Esophagus muscularis mucosa (tissue), 4 donors: ENCODE measurements around a stretch of chr11.

DNA sequence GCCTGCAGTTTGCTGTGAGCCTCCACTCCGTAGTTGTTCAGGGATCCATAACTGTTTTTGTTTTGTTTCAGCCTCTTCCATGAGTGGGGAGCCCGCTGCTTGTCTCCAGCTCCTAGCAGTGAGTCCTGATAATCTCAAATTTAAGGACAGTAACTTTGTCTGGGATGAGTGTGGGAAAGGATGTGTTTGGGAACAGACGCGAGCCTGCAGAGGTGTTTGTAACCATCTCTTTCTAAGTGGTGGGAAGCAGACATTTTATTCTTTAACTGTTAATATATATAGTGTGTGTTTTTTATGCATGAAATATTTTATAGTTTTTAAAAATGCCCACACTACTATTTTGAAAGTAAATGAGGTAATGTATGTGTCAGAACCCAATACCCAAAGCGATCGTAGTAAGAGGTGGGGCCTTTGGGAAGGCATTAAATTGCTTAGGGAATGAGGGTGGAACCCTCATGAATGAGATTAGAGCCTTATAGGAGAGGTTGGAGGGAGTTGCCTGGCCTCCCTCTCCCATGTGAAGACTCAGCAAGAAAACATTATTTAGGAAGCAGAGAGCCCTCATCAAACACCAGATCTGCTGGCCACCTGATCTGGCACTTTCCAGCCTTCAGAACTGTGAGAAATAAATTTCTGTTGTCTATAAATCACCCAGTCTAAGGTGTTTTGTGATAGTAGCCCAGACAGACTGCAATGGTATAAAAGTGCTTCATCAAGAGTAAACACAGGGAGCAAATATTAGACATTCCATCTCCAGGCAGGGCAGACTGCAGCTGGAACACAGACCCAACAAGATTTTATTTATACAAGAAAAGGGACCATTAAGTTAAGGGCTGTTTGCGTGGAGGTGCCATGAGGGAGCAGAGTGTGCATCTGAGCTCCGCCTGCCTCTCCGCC, 11.1 kb downstream of the KLHL35 start:
- PRO-cap: no peak
- RAMPAGE, long total RNA, 4 experiments: no peak in any of the 4 experiments

DNA sequence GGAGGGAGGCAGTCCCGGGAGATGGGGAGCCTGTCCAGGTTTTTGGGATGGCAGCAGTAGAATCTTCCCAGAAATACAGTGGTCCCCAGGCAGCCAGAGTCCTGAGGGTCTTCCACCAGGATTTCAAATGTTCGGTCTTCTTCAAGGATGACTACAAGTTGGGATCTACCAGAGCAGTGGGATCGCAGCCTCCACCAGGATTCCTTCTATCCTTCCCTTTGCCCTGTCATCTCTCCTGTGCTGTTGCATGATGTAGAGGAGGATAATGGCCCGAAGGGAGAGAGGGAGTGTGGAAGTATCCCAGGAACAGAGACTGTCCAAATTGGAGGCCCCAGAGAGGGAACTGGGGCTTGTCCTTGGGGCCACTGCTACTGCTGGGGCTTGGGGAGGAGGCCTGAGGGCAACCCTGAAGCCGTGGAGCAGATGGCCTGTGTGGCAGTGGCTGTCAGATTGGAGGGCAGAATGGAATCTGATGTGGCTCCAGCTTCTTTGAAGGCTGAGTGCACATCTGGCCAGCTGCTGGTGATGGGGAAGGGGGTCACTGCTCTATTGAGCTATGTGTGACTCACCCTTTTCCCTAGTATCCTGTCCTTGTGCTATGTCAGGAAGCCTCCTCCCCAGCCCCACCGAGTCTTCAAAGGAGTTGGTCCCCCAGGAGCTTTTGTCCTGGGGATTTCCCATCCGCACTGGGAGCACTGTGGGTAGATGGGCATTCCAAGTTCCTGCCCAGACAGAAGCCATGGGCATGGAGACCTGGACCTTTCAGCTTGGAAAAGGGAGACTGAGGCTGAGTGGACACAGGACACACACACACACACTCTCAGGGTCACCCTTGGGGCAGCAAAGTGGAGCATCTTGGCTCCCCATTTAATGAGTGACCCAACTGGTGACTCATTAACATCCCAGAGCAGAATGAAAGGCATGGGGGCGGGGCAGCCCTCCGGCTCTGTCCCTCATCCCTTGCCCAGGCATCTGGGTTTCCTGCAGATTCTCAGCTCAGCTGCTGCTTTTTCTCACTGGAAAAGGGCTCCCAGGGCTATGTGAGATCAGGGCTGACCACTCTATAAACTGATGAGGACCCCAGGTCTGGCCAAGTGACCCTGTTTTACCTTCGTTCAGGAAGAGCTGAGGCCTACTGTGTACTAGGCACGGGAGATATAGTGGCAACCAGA, 3.1 kb downstream of the SERPINH1 start:
- PRO-cap: no peak
- RAMPAGE, long total RNA, 4 experiments: no peak in any of the 4 experiments

- PRO-cap: no peak
- RAMPAGE, long total RNA, 4 experiments: no peak in any of the 4 experiments
Measured at GRCh38 chr11:75572273-75573010, 10.4 kb downstream of the SERPINH1 start.

DNA sequence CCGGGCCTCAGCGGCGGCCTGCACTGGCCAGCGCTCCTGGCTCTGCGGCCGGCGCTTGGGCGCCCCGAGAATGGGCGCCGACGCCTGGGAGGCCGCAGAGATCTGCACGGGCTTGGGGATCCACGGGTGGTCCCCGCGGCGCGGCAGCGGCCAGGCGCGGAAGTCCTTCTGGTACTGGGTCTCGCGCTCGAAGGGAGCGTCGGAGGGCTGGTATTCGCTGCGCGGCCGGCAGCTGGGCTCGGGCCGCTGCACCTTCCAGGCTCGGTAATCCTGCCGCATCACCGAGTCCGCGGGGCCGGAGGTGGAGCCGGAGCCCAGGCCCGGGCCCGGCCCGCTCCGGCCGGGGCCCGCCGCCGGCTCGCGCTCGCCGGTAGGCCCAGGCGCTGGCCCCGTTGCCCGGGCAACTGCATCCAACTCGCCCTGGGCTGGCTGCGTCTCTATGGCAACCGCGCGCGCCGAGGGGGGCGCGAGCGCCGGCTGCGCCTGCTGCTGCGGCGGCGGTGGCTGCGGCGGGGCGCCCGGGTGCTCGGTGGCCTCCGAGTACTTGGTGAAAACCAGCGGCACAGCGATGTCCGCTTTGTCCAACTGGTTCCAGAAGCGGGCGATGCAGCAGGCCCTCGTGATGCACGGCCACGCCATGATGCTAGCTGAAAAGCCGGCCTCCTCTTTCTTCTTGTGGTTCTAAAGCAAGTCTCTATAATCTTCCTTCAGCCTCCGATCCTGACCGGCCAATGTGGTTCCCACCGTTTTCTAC, 930 bp downstream of the MAP6 start:
- PRO-cap: no peak
- RAMPAGE, long total RNA, 4 experiments: no peak in any of the 4 experiments

- PRO-cap: no peak
- RAMPAGE, long total RNA, 4 experiments: no peak in any of the 4 experiments
Measured at GRCh38 chr11:75737403-75737648, 19.7 kb downstream of the MOGAT2 start.

DNA sequence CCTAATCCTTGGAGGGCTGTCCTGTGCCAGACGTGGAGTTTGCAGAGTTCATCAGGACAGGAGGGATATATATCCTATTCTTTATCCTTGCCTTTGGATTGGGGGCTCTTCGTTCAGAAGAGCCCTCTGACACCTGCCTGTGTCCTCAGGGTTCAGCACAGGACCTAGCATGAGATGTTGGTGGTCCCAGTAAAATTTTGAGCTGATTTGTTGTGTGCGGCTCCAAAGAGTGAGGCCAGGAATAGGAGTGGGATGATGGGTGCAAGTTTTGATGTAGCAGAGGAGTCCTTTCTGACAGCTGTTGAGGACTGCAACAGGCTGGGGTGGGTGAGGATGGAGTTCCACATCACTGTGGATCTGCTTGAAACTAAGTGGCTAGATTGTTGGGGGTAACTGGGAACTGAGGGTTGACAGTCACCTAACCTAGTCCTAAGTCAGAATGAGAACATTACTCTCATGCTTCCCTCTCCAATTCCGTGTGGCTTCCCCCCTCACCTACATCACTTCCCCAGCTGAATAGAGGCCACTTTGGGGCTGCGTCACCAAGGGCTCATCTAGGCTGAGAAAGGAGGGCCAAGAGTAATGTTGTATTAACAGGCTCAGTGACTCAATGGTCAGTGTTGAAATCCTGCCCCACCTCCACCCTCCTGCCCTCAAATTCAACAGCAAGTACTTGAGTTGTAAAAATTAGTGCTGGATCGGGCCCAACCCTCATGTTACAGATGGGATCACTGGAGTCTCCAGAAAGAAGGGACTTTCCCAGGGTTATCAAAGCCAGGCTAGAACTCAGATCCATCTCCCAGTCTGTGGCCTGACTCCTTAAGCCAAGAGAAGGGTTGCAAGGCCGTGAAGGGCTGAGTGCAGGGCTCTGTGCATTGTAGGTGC, 2.9 kb downstream of the DGAT2 start:
- PRO-cap: no peak
- RAMPAGE, long total RNA, 4 experiments: no peak in any of the 4 experiments

DNA sequence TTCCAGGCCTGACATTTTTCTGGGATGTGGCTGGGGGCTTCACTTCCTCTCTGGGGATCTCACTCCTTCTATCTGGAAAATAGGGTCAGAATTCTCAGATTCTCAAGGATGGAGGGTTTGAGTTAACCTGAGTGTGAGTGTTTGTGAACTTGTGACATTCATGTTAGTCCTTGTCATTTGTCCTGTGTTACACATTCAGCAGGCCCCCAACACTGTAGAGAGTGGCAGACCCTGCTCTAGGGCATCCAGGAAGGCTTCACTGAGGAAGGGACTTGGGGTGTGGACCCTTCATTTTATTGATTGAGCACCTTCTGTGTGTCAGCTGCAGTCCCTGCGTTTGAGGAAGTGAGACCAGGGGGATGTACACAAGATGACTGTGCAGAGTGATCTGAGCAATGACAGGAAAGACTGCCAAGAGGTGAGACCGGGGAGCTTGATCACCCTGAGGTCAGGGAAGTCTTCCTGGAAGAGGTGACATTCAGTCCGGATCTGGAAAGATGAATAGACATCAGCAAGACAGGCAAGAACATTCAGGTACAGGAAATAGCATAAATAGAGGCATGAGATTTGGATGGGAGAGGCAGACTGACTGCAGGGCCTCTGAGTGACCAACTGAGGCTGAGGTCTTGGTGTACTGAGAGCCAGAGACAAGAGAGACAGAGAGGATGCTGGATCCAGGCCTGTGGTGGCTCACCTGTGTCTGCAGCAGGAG, 5.0 kb downstream of the DGAT2 start:
- PRO-cap: no peak
- RAMPAGE, long total RNA, 4 experiments: no peak in any of the 4 experiments

DNA sequence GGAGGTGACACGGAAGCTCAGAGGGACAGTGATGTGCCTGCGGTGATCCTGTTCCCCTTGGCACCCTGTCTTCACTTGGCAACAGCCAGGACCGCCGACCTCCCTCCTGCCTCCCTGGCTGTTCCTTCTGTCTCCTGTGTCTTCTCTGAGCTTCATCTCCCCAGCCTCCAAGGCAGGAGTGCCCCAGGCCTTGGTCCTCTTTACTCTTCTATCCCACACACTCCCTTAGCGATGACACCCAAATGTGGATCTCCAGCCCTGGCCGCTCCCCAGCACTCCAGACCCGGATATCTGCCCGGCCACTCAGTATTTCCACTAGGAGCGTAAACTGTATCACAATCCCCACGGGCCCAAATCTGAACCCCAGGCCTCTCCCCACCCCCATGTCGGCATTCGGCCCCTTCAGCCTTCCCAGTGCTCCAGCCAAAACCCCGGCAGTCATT, 20.9 kb downstream of the WNT11 start:
- PRO-cap: unidirectional peak, minus-strand start at position 289 of the sequence
- RAMPAGE, long total RNA, 4 experiments: no peak in any of the 4 experiments

GRCh38 chr11:76210415-76211335, 4.4 kb upstream of the WNT11 start:
- PRO-cap: bidirectional peak, plus-strand start at chr11:76210924, minus-strand start at chr11:76210761
- RAMPAGE, long total RNA, 4 experiments: no peak in any of the 4 experiments

- PRO-cap: no peak
- RAMPAGE, long total RNA, 4 experiments: no peak in any of the 4 experiments
Measured at GRCh38 chr11:76250501-76250828, 44.2 kb upstream of the WNT11 start.

DNA sequence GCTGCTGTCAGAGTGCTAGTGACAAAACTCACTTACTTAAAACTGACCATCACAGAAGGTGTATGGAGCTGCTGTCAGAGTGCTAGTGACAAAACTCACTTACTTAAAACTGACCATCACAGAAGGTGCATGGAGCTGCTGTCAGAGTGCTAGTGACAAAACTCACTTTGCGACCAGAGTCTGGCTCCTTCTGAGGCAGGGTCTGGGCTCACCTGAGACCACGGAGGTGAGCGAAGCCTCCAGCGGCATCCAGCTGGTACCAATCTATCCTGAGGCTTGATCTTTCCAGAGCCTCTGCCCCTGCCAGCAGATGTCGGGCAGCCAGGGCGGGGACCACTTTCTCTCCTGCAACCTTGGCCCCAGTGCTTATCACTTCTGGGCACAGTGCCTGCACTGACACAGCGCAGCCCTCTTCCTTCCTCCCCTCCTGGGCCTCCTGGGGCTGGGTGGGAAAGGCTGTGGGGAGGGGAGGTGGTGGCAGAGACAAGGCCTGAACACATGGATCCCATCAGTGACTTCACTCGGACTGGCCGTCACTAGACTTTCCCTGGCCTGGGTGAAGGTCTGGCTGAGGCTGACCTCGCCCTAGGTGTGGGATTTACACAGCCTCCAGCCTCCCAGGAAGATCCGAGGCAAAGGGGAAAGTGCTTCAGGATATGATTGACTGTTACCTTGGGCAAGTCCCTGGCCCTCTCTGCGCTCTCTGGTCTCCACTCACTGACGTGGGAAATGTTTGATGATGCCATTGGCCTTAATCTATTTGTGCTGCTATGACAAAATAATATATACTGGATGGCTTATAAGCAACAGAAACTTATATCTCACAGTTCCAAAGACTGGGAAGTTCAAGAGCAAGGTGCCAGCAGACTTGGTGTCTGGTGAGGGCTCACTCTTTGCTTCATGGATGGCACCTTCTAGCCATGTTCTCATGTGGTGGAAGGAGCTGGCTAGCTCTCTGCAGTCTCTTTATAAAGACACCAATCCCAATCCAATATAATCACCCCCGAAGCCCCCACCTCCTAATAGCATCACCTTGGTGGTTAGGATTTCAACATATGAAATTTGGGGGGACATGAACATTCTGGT, 68.0 kb downstream of the LRRC32 start:
- PRO-cap: no peak
- RAMPAGE, long total RNA, 4 experiments: no peak in any of the 4 experiments

DNA sequence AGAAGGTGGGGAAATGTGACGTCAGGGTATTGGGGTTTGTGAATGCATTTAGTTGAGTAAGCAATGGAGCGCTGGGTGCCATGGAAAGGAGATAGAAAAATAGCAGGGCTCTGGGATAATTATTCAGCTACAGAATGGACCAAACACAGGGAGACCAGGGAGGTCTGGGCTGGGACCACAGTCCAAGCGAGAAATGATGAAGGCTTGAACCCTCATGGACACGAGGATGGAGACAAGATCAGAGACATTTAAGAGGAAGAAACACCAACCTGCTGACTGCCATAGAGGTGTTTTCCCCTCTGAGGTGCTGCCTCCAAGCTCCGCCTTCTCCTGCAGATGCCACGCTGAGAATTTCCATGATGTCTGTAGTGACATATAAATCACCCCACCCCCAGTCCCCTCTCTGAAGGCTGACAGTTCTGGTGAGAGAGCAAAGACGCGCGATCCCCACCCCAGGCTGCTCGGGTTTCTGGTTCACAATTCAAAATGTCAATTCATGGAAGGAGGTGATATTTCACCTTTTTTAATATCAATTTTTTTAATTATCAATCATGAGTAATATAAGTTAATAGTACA, 28.3 kb downstream of the LRRC32 start:
- PRO-cap: no peak
- RAMPAGE, long total RNA, 4 experiments: no peak in any of the 4 experiments

DNA sequence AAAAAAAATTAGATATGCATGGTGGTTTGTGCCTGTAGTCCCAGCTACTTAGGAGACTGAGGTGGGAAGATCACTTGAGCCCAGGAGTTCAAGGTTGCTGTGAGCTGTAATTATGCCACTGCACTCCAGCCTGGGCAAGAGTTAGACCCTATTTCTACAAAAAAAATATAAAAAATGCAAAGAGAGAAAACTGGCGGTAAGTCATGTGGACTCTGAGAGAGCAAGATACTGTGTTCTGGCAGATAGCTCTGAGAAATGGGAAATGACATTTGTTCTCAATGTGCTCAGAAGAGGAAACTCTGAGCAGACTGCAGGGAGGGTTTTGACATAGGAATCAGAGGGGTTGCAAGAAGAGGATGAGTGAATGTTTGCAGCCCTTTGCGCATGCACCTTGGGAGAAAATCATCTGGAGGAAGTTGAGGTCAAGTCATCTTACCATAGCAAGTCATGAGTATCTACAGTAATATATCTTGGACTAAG, 2.4 kb downstream of the ACER3 start:
- PRO-cap: unidirectional peak, minus-strand start at position 263 of the sequence
- RAMPAGE, long total RNA, 4 experiments: no peak in any of the 4 experiments

GRCh38 chr11:77126097-77126469, 2.0 kb upstream of the MYO7A start:
- PRO-cap: no peak
- RAMPAGE, long total RNA, 4 experiments: no peak in any of the 4 experiments

DNA sequence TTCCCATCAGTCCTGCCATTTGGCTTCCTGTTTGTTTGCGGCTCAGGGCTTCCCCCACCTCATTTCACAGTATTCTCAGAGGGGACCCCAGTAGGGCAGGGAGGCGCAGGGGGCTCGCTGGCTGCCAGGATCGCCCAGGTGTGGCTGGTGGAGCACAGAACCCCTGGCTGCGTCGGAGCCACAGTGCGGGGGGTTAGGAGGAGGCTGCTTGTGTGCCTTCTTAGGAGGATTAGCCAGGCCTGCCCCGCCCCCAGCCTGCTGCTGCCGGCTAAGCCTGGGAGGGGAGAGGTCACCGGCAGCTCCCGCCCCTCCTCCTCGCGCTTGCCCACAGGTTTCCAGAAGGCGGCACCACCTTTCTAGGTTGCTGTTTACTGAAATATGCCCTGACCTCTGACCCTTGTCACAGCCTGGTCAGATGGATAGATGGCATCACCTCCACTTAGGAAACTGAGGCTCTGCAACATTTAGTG, 43.8 kb downstream of the MYO7A start:
- PRO-cap: no peak
- RAMPAGE, long total RNA, 4 experiments: no peak in any of the 4 experiments

- PRO-cap: no peak
- RAMPAGE, long total RNA, 4 experiments: no peak in any of the 4 experiments
Measured at GRCh38 chr11:77284853-77285329, 16.6 kb downstream of the GDPD4 start.

- PRO-cap: no peak
- RAMPAGE, long total RNA, 4 experiments: no peak in any of the 4 experiments
Measured at GRCh38 chr11:77616284-77616760, 21.3 kb downstream of the CLNS1A start.

DNA sequence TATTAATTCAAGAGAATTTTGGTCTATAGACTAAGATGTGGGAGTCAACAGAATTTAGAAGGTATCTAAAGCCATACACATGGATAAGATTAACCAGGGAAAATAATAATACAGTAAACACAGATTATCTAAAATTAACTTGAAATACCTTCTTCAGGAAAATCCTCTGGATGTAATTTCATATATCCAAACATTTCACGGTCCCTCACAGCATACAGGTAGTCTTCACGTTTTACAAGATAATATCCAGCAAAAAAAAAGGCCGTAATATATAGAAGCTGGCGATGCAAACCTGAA, 6.9 kb downstream of the NDUFC2 start:
- PRO-cap: no peak
- RAMPAGE, long total RNA, 4 experiments: no peak in any of the 4 experiments

DNA sequence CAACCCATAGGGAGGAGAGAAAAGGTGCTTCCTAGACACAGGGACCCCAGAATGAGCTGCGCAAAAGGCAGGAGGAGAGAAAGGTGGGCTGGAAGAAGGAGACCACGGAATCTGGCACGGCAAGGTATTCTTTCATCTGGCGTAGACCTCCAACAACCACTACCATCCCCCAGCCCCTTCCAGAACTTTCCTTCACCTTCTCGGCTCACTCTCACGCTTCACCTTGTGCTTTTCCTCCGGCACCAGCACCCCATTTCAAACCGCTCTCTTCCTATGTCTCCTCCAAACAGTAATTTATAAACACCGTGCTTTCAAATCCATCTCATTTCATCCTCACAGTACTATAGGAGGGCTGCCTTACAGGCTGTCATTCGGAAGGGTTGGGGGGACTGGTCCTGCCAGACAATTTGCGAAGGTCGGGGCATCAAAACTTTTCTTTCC, 1.0 kb downstream of the KCTD21 start:
- PRO-cap: no peak
- RAMPAGE, long total RNA, 4 experiments: no peak in any of the 4 experiments

- PRO-cap: no peak
- RAMPAGE, long total RNA, 4 experiments: no peak in any of the 4 experiments
Measured at GRCh38 chr11:78215853-78216471, 27.2 kb downstream of the USP35 start.